Ishikawa (cell line): Measurements from ENCODE around the genes GNB1L, TRMT2A, ZDHHC8 and DGCR6L.

DNA sequence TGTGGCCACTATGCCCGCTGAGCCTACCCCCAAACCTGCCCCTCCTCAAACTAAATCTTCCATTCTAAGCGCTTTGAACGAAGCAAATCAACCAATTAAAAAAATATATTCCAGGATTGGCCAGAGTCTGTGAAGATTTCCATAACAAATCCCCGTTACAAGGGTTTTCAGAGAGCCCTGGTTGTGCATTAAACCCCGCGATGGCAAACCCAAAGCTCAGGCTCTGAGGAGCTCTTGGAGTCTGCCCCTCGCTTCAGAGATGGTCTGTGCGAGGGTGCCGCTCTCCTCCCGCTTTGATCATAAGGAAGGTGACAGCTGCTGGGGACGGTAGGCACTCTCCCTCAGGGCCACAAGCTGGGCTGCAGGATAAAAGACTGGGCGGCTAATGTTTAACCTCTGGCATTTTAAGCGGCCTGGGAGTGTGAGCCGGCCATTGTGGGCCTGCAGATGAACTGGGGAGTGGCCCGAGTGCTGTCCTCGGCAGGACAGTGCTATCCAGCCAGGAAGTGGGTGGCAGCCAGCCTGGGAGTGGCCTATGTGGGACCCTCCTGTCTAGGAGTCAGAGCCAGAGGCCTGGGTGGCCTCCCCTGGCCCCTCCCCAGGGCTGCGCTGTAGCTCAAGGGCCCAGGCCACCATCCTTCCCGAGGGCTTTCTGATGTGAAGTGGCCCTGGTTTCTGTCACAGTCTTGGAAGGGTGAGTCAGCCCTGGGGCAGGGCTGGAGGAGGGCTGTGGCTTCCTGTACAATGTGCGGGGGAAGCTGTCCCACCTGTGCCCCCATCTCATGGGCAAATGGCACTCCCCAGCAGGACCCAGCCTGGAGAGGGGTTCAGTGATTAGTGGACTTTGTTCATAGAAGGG lies 58.6 kb upstream of the PRODH start:
- RRBS, result no CpG with 5 or more reads among the region's 19 CpGs

DNA sequence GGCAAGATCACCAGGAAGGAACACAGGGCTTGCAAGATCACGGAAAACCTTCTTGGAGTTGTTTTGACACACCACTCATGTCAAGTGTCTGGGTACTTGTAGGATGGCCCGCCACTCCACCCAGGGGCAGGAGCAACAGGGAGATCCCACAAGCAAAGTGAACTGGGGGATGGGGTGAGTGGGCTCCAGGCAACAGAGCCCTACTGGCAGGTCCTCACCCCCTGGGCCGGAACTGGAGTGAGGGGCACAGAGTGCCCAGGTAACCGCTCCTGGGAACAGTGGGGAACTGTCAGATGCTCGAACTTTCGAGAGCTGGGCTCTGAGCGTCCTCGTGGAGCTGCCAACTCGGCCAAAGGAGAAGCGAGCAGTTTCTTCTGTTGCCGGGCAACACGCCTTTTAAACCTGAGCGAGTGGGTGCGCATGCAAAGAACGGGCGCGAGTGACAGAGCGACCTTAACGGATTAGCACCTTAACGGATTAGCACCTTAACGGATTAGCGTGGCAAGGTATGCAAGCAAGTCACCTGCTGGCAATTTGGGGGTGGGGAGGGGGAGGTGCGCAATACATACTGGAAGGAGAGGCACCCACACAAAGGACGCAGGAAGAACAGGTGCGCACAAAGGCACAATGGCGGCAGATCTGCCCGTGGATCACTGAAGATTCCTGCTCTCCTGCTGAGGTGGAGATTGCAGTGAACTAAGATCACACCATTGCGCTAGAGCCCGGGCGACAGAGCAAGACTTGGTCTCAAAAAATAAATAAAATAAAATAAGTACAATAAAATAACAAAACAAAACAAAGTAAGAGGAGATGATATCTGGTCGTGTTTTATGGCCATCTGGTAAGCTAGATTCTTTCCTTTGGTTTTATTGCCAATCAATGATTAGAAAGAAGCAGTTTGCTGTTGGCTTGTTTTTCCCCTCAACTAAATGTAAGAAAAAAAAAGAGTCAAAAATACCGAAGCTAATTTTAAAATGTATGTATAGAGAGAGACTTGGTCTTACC lies 61.9 kb upstream of the PRODH start:
- RRBS, result no CpG with 5 or more reads among the region's 32 CpGs

GRCh38 chr22:19002395-19002710 lies 66.3 kb upstream of the PRODH start:
- RRBS, result no CpG with 5 or more reads among the region's 8 CpGs

DNA sequence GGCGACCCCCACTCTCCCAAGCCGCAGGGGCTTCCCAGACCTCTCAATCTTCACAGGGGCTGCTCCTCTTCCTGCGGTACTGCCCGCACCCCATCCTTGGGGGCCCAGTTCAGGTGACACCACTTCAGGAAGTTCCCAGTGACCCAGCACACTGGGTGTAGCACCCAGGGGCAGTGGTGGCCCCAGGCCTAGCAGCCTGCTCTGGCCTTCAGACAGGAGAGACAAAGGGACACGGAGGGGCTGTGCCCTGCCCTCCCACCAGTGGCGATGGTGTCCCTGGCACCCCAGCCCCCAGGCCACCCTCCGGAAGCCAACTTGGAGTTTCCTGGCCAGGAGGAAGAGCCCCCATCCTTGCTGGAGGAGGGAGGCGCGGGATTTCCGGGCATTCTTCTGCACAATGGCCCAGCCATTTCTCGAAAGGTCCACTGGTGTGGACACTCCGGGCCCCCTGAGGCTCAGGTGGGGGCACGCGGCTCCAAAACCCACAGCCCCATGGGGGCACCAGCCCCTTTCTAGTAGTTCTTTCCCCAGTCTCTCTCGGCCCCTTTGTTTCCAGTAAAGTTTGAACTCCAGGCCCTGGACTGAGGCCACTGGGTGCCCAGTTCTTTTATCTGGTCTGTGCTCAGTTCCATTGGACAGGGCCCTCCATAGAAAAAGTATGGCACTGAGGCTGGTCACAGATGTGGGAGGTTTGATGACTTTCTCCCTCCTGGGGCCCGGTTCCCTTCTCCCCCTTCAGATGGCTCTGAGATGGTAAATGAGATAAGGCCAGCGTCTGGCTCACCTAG lies 1.1 kb upstream of the CLDN5 start:
- RRBS, result 94% methylated on average over 6 of the region's 17 CpGs

GRCh38 chr22:19544026-19544715 lies 20.0 kb upstream of the CLDN5 start:
- RRBS, result no CpG with 5 or more reads among the region's 16 CpGs

- RRBS, result no CpG with 5 or more reads among the region's 22 CpGs
These were observed 42.9 kb upstream of the CLDN5 start for GRCh38 chr22:19567040-19567577.

- RRBS, result no CpG with 5 or more reads among the region's 5 CpGs
These were observed 47.9 kb upstream of the CLDN5 start for GRCh38 chr22:19572196-19572482.

- RRBS, result no CpG with 5 or more reads among the region's 31 CpGs
These were observed 3.6 kb upstream of the GP1BB start for GRCh38 chr22:19719429-19720391.

- RRBS, result 1% methylated on average over 32 of the region's 95 CpGs
These were observed at the start of gene GNB1L for GRCh38 chr22:19854730-19855721. GNB1L (minus strand) TSS chr22:19854874.

- RRBS, result 2% methylated on average over 4 of the region's 15 CpGs
These were observed 481 bp upstream of the COMT start for GRCh38 chr22:19940974-19941608.

- RRBS, result no CpG with 5 or more reads among the region's 12 CpGs
These were observed 1.1 kb upstream of the TXNRD2 start for GRCh38 chr22:19942347-19943508.

DNA sequence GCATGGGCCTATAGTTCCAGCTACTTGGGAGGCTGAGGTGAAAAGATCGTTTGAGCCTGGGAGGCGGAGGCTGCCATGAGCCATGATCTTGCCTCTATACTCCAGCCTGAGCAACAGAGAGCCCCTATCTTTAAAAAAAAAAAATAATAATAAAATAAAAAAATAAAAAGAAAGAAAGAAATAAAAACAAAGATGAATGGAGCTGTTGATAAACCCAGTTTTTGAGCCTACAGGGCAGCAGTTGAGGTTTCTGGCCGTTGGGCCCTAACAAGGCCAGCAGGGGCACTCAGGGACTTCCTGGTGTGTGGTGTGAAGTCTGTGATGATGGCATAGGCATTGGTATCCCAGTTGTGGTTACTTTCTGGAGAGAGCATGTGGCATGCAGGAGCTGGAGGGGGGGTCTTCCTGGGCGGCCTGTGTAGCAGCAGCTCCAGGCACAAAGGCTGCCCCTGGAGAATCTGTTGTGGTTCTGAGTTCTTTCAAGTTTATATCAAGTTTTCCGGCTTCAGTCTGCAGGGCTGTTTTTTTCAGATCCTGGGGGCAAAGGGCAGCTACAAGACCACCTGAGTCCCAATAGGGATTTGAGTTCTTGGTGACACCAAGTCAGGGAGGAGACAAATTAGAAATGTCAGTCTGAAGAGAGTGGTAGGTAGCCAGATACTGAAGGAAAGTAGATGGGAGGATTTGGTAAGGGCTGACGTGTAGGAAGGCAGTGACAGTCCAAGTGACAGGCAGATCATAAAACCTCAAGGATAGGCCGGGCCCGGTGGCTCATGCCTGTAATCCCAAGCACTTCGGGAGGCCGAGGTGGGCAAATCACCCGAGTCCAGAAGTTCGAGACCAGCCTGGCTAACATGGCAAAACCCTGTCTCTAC lies 2.1 kb upstream of the TXNRD2 start:
- RRBS, result no CpG with 5 or more reads among the region's 12 CpGs

- RRBS, result no CpG with 5 or more reads among the region's 10 CpGs
These were observed 6.7 kb upstream of the TXNRD2 start for GRCh38 chr22:19948115-19948906.

DNA sequence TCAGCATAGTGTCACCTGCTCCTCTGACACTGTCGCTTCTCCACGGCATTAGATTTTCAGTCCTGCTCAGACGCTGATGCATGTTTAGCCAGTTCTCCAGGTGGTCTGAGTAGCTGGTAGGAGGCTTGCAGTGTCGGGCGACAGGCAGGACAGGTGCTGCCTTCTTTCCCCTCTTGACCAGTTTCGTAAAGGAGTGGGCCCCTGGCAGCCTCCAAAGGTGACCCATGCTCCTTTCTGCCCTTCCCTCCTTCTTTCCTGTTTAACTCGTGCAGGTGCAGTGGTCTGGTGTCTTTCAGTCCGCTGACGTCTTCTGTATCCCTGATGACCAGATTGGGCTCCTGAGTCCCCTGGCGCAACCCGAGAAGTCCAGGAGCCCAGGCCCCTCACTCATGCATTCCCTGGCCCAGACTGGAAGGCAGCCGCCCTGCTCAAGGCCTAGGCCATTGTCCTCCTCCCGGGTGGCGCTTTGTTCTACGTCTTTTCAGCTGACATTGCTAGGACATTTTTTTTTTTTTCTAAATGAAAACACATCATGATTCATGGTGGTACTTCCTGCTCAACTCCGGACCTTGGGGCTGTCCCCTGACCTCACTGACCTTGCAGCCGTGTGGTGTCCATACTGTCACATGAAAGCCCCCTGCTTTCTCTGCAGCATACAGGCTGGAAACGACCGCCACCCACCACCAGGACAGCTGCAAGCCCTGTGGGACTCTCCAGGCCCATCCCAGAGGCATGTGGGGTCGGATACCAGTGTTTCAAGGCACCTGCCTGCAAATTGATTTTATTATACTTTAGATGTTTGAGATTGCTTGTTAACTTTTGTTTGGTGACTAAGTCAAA lies 25.5 kb upstream of the TXNRD2 start:
- RRBS, result 70% methylated on average over 4 of the region's 20 CpGs

DNA sequence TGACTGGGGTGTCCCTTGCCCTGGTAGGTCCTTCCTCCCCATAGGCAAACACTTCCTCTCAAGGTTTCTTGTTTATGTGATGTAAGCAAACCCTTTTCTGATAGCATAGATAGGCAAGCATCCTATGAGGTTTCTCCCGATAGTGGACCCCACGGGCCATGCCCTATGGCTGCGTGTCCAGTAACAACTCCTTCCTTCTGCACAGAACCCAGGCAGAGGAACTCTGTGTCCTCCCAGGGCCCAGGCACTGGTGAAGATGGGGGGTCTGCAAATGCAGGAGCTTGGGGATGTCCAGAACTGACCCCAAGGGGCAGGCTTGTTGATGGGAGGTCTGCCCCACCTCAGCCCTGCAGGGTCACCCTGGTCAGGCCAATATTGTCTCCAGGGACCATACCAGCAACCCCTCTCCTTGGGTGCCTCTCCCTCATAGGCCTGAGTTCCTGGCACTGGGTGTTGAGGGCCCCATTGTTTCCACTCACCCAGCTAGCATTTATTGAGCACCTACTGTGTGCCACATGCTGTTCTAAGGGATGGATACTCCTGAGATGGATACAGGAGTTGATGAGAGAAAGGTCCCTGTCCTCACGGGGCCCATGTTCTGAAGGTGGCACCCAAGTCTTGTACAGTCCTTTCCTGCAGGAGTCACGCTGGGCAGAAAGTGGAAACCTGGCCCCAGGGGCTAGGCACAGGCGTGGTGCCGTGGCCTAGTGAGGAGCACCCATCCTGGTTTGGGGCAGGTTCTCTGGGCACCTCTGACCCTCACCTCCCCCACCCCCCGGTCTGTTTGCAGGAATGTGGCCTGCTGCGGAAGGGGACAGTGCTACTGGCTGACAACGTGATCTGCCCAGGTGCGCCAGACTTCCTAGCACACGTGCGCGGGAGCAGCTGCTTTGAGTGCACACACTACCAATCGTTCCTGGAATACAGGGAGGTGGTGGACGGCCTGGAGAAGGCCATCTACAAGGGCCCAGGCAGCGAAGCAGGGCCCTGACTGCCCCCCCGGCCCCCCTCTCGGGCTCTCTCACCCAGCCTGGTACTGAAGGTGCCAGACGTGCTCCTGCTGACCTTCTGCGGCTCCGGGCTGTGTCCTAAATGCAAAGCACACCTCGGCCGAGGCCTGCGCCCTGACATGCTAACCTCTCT lies 26.5 kb upstream of the TXNRD2 start:
- RRBS, result 81% methylated on average over 5 of the region's 25 CpGs

DNA sequence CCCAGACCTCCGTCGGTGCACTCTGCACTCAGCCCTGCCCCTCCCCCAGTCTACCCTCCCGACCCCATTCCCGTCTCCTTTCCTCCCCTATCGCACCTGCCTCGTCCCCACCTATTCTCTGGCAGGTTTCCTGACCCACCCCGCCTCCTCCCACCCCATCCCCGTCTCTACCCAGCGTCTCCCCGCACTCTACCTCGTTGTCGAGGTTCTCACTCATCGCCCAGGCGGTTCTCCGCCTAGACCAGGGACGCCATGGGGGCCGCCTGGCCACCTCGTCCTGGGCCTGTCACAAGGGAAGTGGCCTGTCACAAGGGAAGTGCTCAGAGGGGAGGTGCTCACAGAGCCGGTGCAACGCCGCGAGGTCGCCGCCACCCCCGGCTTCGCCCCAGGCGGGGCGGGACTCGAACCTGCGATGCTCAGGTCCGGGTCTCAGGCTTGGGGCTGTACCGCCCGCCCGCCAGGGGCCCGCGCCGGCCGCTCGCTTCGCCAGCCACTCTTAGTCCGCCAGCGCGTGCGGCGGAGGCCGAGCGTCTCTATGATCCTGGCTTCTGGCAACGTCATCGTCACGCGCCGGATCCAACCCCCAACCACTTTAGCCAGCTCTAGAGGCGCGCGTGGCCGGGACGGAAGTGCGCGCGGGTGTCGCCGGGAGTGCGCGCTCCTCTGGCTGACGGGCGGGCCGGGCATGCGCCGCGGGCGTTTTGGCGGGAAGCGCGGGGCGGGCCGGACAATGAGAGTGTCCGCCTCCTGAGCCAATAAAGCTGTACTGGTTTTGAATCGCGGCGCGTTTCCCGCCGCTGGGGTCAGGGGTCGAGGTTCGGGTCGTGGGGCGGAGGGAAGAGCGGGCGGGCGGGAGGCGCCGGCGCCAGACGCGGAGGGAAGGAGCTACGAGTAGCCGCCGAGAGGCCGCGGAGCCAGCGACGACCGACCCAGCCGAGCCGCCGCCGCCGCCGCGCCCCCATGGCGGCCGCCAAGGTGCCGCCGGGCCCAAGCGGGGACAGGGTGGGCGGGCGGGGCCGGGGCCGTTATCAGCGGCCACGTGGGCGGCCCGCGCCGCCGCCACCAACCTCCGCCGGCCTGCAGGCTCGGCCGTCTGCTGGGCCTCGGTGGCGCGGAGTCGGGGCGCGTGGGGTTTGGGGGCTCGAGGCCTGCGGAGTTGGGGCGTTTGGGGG lies at the start of gene TRMT2A:
Gene TRMT2A (minus strand): TSS at position 537 of the 1,172 bp plus-strand sequence.
- RRBS, result 3% methylated on average over 67 of the region's 139 CpGs

DNA sequence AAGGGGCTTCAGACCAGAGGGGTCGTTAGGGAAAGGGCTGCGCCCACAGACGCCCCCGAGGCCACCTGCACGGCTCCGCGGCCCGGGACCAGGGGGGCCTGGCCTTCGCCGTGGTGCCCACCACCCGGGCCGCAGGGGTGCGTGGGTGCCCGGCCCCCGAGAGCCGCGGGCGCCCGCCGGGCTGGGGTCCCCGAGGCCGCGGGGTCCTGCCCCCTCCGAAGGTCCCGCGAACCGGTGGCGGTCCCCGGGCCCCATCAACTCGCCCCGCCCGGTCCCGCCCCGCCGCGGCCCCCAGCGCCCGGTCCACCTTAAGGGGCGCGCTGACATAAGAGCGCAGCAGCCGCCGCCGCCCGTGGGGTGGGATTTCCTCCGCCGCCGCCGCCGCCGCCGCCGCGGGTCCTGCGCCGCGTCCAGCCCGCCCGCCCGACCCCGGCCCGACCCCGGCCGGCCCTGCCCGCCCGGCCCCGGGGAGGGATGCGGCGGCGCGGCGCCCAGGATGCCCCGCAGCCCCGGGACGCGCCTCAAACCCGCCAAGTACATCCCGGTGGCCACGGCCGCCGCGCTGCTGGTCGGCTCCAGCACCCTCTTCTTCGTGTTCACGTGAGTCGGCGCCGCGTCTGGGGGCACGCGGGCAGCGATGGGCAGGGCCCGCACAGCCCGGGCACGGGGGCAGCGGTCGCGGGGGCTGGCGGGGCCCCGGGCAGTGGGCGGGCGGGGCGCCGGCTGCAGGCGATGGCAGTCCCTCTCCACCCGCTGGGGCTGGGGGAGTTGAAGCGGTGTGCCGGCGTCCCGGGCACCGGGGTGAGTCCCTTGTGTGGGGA lies at the start of gene ZDHHC8:
Gene ZDHHC8 (plus strand): TSS at position 353 of the 821 bp plus-strand sequence.
- RRBS, result 2% methylated on average over 43 of the region's 111 CpGs

DNA sequence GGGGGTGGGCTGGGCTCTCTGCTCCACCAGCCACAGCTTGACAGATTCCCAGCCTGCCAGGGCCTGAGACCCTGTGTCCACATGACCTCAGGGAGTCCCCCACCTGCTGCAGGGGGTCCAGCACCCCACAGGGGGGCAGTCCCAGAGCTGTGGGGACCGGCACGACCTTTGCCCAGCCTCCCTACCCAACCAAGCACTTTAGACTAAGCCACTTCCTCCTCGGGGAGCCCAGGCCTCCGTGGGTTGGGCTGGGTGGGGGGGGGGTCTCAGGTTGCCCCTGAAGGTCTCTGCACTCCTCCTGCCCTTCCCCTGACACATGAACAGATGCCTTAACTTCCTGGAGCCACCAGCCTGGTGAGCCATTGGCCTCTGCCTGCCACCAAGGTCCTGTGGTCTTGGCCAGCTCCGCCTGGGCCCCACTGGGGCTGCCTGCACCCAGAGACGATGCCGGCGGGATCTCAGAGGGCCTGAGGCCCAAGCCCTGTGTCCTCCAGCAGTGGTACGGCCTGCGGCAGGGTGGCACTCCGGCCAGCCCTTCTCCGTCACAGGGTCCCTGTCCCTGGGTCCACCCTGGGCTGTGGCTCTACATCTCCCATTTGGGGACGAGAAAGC lies 3.4 kb downstream of the CCDC188 start:
- RRBS, result 95% methylated on average over 5 of the region's 13 CpGs

- RRBS, result 0% methylated on average over 5 of the region's 88 CpGs
These were observed at the start of gene DGCR6L for GRCh38 chr22:20319914-20320964. DGCR6L (minus strand) TSS chr22:20320060.

- RRBS, result no CpG with 5 or more reads among the region's 4 CpGs
These were observed 3.3 kb upstream of the MED15 start for GRCh38 chr22:20504090-20504624.